ENCODE results near the genes ZNF396, INO80C and GALNT1.

GRCh38 chr18:31900274-31901171 is 42.4 kb downstream of the TRAPPC8 start:
- PRO-cap = no peak

DNA sequence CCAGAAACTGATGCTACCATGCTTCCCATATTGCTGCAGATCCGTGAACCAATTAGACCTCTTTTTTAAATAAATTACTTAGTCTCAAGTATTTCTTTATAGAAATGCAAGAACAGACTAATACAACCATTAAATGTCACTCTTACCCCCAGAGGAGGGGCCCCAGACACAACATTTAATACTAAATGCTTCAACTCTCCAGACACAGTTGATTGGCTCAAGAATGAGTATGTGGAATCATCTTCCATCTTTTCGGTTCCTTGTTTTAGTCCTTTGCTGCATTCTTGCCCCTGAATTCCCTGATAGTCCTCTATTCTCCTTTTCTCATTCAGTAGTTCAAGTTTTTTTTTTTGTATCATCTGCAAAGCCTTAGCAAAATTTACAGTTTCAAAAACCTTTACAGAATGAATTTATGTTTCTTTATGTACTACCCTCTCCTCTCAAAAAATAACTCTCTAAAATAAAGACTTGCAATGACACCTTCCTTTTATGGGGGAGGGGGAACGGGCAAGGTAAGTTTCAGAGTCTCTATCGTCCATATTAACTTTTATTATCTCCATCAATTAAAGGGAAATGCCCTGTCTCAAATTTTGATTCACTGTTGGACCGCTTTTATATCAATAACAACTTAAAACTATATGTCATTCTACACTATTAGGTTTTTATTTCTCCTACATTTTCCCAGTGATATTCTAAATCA is 41.9 kb downstream of the GAREM1 start:
- PRO-cap = no peak

DNA sequence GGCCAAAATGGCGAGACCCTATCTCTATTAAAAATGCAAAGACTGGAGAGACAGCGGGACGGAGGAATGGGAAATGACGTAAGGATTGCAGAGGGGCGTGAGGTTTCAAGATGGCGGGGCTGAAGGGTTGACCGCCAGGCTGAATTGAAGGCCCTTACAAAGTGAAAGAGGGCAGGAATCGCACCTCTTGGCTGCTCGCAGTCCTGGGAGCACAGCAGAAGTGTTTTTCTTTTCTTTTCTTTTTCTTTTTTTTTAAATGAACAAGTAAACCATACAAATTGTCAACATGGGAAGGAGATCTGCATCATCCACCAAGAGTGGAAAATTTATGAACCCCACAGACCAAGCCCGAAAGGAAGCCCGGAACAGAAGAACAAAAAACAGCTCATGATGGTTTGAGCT is 40.9 kb upstream of the GAREM1 start:
- PRO-cap = no peak

DNA sequence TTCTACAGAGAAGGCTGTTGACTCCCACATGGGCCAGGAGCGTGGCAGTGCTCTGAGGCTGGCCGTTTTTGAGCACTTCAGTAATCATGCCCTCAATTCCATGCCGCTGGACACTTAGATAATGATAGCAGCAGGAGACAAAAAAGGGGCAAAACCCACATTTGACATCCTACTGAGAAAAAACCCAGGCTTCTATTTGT is 51.8 kb downstream of the KLHL14 start:
- PRO-cap = unidirectional peak, minus-strand start at position 70 of the sequence

DNA sequence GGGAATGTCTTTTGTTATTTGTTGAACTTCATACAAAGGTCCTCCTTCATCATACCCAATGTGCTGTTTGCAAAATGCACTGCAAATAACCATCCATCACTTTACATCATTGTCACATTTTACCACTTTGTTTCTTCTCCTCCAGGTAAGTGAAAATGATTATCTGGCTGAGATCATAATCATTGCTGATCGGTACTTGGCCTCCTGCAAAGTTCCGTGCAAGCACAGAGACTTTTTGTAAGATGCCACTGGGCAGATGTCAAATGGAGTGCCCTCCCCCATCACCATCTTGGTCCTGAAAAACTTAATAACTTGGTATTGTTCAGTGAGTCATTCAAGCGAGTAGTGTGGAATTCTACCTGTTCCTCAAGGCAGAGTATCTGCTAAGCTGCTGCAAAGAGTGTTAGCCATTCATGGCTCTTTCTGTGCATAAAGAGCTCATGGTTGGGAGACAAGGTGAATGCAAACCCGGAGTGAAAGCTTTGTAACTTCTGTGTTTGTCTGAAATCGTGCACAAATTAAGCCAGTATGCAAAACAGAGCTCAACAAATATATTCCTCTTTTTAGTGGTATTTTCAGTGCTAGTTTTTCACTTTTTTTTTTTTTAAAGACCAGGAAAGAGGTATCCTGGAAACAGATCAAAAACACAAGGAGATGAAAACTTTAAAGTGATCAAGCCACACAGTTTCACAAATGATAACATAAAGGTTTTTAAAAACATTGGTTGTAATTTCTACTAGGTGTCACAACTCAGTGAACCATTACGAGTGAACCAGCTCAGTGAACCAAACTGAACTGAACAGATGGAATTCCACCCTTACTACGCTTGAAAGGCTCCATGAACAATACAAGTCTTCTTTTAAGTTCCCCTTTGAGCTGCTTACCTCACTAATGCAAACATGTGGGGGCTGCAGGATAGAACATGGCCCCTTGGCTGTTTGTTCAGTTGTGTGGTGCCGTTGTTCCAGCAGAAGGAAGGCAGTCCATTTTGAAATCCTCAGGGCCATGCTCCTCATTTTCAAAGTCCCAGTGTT is 30.4 kb upstream of the KLHL14 start:
- PRO-cap = no peak

DNA sequence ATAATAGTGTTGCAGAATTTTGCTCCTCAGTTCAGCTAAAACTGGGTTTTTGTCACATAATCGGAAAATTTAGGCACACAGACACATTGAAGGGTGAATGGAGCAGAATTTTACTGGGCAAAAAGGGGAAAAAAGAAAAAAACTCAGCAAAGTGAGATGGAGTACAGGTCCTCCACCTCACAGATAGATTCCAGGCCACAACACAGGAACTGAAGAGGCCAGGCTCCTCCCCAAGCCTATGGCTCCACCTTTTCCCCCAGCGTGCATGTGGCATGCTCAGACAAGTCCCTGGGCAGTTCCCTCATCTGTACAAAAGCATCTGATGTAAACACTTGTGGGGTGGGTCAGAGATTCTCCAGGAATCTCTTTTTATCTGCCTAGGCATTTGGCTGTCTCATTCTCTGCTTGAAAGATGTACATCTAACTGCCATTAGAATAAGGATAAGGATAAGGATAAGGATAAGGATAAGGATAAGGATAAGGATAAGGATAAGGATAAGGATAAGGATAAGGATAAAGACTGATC is 17.3 kb upstream of the ASXL3 start:
- PRO-cap = no peak

DNA sequence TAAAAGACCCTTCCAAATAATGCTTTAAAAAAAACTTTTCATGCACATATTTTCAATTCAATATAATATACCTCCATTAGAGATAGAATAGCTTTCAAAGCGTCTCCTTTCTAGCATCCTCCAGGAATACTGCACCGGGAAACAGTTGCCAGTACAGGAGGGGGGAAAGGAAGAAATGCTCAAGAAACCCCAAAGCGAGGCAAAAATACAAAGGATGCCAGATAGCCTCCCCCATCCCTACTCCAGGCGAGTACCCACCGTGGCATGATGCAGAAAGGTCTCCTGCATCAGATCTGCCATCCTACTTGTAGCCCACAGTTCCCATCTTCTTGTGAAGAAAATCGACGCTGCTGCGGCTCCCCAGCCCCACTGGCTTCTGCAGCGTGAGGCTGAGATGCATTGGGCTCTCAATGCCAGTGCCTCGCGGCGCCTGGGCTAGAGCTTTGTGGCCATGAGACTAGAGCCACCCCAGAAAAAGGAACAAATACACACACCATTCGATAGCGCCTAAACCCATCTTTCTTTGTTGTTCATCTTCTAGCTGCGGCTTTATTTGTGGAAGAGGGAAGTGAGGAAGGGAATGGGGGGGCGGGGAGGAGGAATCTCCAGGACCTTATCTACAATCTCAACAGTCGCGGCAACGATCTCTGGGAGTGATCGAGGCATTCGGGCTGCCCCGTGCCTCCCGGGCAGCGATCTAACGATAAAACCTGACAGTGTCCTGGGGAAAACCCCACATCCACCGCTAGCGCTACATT is 2.8 kb downstream of the NOL4 start:
- PRO-cap = no peak

- PRO-cap = no peak
Measured at GRCh38 chr18:34495422-34495621, 214.8 kb upstream of the DTNA start.

DNA sequence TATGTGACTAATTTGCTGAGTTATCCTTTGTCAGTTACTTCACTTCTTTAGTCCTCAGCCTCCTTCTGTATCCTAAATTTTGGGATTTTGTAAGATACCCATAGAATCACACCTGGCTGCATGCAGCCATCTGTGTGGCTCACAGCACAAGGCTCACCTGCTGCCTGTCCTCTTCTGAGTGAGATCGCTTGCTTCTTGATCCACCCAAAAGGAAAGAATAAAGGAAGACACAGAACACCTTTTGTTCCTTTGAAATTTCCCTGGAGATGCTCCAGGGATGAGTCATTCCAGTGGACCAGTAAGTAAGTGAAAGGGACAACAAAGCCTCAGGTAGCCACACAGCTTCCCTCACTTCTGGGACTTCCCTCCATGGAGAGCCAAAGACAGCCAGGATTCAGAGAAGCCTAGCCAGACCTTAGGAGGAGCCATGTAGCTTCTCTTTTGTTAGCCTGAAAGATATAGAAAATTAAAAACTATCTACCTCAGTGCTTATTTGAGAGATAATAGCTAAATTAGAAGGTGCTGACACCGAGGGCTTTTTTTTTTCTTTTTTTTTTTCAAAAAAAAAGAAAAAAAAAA is 97.3 kb downstream of the DTNA start:
- PRO-cap = no peak

GRCh38 chr18:34880858-34881179 is 160.4 kb upstream of the MAPRE2 start:
- PRO-cap = no peak

GRCh38 chr18:35028625-35028869 is 12.7 kb upstream of the MAPRE2 start:
- PRO-cap = no peak

DNA sequence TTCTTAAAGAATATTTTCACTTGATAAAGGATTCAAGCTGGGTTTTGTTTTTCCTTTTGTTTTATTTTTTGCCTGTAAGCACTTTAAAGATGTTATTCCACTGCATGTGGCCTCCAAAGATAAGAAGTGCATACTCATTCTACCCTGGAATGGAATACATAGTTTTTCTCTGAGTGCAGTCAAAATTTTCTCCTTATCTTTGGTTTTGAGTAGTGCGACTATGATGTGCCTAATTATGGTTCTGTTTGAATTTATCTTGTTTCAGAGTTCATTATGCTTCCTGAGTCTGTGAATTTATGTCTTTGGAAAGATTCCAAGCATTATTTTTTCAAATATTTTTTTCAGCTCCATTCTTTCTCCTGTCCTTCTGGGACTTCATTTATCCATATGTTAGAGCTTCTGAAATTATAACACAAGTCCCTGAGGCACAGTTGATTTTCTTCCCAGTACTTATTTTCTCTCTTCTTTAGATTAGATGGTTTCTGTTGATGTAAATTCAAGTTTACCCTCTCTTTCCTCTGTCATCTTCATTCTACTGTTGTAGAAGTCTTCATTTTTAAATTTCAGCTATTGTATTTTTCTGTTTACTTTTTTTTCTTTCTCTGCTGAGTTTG is 69.6 kb downstream of the MAPRE2 start:
- PRO-cap = no peak

DNA sequence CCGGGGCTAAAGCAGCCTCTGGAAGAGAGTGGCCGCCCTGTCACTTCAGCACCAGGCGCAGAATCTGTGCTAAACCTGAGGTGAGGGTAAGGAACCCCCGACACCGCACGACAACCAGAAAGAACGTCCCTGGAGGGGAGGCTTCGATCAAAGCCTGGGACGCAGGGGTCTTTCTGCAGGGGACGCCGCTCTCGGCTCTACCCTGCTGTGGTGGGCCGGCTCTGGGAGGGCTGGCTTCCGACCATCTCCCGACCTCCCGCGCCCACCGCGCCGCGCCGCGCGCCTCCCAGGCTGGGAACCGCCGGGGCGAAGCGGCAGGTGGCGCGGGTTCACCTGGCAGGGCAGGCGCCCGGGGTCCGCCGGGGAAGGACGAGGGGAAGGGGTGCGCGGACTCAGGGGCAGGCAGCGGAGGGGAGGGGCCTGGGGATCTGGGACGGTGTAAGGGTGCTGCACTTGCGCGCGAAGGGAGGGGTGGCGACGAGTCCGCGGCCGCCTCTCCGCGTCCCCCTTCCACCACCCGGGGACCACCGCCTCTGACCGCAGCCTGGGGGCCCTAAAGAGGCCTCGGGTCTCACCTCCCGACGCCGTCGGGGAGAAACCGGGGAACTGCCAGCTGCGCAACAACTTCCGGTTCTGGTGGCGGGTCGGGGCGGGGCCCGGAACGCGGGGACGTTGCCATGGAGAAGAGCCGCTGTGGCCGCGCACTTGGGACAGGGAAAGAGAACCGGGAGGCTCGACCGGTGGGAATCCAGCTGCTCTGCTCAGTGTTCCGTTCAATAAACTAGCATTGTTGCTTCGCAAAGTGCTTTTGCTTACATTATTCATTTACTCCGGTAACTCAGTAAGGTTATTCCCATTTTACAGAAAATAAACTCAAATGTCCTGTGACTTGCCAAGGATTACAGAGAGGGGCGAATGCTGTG is at the start of gene ZNF396:
TSS of gene ZNF396 (minus strand) at position 635 of the 923 bp plus-strand sequence.
- PRO-cap = bidirectional peak, plus-strand start at position 704 of the sequence, minus-strand start at position 608 of the sequence

DNA sequence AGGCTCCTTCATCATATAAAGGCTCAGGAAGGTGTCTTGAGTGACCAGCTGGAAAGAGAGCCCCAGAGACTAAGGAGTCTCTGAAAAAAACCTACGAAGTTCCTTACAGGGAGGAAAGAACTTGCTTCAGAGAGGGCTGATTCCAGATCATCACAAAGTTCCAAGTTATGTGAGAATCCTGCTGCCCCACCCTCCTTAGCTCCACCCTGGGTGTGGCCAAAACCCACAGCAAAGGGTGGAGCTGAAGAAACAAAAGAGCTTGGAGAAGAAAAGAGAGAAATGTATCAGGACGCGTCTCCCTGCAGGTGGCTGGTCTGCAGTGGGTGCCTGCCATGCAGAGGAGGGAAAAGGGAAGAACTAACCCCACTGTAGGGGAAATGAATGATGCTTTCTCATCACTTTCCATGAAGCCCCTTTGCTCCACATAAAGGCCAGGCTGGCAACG is 32.8 kb upstream of the ZNF396 start:
- PRO-cap = no peak

DNA sequence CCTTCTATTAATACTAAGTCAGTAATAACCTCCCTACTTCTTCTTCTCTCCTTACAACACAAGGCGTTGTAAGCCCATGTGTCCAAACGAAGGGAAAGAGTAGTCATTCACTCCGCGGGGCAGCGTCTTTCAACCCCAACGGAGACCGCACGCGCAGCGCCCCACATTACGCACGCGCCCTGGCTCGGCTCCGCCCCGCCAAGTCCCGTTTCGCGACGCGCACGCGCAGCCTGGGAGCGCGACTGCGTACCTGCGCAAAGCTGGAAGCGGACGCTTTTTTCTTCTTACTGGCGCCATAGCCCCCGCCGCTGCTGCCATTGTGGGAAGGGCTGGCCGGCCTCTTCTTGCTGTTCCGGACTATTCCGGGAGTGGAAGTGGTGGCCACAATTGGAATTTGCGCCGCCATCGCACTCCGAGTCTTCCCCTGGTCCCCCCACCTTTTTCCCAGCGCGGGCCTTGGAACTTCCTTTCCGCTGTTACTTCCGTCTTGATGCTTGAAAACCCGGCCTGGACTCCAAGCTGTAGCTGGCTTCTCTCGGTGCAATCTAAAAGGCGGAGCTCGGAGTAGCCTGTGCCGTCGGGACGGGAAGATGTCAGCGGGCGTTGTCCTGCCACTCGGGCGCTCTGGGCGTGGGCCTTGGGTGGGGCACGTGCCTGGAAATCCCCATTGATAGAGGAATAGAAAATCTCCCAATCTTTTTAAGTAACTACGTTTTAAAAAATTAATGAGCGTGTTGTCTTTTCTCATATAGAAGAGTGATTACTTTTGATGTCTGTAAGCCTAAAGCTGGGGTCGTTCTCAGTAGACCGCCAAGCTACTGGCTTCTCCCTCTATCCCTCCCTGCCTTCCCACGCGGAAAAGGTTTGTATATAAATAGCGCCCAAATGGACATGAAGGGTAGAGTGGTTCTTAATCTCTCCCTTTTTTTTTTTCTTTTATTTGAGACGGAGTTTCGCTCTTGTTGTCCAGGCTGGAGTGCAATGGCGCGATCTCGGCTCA is at the start of gene INO80C:
TSS of gene INO80C (minus strand) at position 492 of the 1,000 bp plus-strand sequence.
- PRO-cap = bidirectional peak, plus-strand start at position 228 of the sequence, minus-strand start at position 131 of the sequence; unidirectional peak, minus-strand start at position 458 of the sequence

DNA sequence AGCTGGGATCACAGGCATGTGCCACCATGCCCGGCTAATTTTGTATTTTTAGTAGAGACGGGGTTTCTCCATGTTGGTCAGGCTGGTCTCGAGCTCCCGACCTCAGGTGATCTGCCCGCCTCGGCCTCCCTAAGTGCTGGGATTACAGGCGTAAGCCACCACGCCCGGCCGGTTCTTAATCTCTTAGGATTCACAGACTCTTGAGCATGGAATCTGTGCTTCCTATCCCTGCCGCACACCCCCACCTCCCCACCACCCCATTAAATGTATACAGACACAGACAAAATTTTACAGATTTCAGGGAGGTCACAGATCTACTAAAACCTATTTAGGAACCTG is 732 bp upstream of the INO80C start:
- PRO-cap = no peak

DNA sequence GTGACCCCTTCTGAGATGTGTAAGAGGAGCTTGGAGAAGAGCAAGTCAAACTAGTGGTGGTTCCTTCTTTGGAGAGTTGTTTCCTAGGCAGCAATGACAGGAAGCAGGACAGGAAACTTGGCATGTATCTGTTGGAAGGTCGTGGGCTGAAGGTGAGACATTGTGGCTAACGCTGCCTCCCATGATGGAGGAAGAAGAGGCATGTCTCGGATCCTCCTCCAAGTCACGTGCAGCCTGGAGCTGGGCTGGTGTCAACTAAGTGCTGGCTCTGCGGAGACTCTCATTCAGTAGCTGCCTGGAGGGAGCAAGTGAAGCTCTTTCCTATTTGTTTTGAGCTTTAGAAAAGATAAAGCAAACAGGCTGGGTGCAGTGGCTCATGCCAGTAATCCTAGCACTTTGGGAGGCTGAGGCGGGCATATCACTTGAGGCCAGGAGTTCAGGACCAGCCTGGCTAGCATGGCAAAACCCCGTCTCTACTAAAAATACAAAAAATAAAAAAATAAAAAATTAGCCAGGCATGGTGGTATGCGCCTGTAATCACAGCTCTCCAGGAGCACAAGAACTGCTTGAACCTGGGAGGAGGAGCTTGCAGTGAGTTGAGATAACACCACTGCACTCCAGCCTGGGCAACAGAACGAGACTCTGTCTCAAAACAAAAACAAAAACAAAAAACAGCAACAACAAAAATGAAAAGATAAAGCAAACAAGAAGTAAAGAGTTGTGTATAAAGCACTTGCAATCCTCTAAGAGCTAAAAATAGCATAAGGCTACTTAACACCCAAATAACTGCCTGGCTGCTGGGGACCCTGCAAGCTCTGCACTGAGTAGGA is 28.2 kb upstream of the INO80C start:
- PRO-cap = no peak

DNA sequence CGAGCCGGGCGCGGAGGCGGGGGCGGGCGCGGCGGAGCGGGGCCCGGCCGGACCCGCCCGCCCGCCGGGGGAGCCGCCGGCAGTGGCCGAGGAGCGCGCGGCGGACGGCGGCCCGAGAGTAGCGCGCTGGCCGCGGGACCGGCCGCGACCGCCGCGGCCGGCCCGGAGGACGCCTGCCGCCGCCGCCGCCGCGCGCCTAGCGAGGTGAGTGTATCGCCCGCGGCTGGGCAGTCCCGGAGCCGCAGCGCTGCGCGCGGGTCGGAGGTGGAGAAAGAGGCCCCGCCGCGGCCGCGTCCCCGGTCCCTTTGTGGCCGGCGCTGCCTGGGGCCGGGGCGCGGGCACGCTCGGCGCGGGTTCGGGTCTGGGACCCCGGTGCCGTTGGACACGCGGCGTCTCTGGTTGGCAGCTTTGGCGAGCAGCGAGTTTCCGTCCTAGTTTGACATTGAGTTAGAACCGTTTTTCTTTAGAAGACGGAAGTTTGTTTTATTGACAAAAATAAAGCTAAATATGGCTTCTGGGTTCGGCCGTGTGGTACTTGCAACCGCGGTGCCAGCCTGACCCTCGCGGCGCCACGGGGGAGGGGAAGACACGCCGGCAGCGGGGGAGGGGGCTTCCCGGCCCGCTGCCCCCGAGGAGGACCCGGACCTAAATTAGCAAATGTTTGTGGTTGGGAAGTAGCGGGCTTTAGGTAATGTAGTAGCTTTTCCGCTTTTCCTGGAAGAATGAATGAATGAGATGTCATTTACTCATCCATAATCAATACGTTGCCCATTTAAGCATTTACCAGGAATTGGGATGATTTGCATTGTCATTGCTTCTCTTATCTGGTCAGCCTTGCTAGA is at the start of gene GALNT1:
TSS of gene GALNT1 (plus strand) at position 82 of the 842 bp plus-strand sequence.
- PRO-cap = bidirectional peak, plus-strand start at position 96 of the sequence, minus-strand start outside the sequence; unidirectional peak, minus-strand start at position 307 of the sequence

DNA sequence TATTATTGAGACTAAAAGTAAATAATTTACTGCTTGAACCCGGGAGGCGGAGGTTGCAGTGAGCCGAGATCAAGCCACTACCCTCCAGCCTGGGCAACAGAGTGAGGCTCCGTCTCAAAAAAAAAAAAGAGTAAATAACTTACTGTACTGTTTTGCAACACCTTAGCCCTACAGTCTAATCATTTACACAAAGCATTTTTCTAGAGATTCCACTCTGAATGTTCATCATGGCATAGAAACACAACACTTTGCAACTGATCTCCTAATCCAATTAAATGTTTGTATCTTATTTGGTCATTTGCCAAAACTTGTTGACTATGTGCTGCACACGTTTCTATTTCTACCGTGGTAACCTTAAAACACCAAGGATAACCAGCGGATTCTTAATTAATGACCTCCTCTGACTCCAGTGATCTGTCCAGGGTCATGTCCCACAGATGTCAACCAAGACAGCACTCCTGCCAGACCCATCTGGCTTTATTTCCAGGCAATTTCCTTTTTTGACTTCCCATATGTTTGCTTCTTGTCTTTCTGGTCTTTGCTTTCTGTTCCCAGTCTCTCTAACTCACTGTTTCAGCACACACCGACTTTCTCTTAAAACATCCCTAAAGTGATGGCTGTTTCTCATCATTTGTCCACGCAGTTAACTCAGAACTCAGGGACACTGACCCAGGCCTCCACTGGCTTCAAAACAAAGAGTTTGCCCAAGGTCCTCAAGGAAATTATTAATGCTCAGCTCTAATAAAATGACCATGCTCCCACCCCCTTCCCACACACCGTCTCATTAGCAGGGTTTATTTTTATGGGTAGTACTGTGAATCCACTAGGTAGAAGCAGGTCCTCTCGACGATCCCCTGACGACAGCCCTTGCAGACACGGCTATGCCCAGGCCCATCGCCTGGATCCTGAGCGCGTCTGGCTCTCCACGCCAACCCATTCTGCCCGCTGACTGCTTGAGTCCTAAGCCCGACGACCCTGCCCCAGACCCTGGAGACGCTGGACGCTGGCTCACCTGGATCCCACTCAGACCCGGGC is 23.0 kb upstream of the C18orf21 start:
- PRO-cap = no peak

- PRO-cap = no peak
Measured at GRCh38 chr18:36157125-36157780, 27.6 kb downstream of the ELP2 start.

All from left common carotid artery plus branches (tissue), 1 donor.